ENCODE data around the genes THRA, NR1D1 and TNS4.

DNA sequence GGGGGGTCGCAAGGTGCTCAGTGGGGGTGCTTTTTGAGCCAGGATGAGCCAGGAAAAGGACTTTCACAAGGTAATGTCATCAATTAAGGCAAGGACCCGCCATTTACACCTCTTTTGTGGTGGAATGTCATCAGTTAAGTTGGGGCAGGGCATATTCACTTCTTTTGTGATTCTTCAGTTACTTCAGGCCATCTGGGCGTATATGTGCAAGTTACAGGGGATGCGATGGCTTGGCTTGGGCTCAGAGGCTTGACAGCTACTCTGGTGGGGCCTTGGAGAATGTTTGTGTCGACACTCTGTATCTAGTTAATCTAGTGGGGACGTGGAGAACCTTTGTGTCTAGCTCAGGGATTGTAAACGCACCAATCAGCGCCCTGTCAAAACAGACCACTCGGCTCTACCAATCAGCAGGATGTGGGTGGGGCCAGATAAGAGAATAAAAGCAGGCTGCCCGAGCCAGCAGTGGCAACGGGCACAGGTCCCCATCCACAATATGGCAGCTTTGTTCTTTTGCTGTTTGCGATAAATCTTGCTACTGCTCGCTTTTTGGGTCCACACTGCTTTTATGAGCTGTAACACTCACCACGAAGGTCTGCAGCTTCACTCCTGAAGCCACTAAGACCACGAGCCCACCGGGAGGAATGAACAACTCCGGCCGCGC lies 3.2 kb upstream of the CSF3 start:
- PRO-cap, 2 experiments: no peak in any of the 2 experiments

DNA sequence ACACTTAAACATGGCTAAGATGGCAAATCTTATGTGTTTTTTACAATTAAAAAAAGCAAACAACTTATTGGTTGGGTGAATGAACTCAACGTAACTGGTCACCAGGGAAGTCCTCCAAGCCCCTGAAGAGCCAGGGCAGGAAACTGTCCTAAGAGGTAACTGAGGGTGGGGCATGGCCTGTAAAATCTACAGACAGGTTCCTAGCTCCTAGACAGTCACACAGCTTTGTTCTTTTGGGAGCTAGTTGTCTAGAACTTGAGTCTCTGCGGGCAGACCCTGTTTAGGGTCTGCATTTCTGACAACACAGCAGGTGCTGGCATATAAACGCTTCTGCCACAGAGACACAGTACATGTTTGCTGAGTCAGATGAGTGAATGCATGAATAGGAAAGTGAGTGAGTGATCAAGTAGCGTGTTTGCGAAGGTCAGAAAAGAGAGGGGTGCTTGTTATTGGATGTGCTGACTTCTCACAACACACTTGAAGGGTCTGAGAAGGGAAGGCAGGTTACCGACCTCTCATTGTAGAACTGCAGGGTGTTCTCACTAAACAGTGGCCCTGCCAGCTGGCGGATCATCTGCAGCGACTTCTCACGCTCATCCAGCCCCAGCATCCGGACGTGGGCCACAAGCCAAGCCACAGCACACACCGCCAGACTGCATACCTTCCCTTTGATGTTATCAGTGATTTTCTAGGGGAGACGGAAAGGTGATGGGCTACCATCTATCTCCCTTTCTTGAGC lies 10.6 kb downstream of the CSF3 start:
- PRO-cap, 2 experiments: no peak in any of the 2 experiments

GRCh38 chr17:40032258-40033039 lies 17.2 kb downstream of the CSF3 start:
- PRO-cap, 2 experiments: no peak in any of the 2 experiments

- PRO-cap, 2 experiments: no peak in any of the 2 experiments
These were observed 4.2 kb upstream of the MED24 start for GRCh38 chr17:40058388-40058845.

DNA sequence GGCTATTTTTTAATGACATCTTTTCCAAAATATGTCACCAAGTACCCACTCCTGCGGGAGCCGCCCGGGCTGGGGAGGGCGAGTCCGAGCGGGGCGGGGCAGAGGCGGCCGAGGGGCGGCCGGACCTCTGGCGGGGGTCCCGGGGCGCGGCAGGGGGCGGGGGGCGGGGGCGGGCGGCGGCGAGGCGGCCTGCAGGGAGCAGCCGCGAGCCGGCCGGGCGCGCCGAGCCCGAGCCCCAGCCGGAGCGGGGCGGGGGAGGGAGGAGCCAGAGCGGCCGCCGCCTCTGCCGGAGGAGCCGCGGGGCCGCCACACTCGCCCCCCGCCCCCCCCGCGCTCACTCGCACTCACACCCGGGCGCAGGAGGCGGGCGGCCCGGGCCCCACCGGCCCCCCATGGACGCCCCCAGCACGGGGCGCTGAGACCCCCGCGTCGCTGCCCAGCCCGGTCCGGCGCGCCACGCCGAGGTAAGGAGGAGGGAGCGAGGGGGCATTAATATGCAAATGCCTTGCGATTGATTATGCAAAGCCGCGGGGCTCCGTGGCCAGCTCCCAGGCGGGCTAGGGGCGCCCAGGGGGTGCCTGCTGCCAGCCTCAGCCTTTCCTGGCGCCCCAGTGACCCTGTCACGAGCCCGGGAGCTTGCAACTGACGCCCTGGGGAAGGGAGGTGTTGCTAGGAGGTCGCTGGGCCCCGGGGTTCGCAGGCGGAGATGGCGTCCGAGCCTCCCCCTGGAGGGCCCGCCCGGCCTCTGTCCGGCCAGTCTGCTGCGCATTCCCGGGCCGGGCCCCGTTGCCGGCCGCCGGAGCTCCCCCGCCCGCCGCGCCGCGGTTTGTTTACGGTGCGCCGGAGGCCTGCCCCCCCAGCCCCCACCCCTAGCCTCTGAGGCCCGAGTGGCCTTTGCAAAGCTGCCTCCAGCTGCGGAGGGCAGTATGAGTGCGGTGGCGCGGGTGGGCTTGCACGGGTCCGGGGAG lies at the start of gene THRA:
Gene THRA (plus strand): TSS at position 337 of the 968 bp plus-strand sequence.
- PRO-cap, 2 experiments: peak in 2 of 2 experiments; most common plus-strand start position 337 of the sequence (in 2); most common minus-strand start position 219 of the sequence (in 2)

- PRO-cap, 2 experiments: peak in 2 of 2 experiments; most common plus-strand start chr17:40075408 (in 1)
These were observed 12.5 kb downstream of the THRA start for GRCh38 chr17:40074848-40076129.

GRCh38 chr17:40100010-40101052 lies at the start of gene NR1D1:
Gene NR1D1 (minus strand): TSS chr17:40100589.
- PRO-cap, 2 experiments: peak in 2 of 2 experiments; most common plus-strand start chr17:40100882 (in 2); most common minus-strand start chr17:40100411 (in 2)

DNA sequence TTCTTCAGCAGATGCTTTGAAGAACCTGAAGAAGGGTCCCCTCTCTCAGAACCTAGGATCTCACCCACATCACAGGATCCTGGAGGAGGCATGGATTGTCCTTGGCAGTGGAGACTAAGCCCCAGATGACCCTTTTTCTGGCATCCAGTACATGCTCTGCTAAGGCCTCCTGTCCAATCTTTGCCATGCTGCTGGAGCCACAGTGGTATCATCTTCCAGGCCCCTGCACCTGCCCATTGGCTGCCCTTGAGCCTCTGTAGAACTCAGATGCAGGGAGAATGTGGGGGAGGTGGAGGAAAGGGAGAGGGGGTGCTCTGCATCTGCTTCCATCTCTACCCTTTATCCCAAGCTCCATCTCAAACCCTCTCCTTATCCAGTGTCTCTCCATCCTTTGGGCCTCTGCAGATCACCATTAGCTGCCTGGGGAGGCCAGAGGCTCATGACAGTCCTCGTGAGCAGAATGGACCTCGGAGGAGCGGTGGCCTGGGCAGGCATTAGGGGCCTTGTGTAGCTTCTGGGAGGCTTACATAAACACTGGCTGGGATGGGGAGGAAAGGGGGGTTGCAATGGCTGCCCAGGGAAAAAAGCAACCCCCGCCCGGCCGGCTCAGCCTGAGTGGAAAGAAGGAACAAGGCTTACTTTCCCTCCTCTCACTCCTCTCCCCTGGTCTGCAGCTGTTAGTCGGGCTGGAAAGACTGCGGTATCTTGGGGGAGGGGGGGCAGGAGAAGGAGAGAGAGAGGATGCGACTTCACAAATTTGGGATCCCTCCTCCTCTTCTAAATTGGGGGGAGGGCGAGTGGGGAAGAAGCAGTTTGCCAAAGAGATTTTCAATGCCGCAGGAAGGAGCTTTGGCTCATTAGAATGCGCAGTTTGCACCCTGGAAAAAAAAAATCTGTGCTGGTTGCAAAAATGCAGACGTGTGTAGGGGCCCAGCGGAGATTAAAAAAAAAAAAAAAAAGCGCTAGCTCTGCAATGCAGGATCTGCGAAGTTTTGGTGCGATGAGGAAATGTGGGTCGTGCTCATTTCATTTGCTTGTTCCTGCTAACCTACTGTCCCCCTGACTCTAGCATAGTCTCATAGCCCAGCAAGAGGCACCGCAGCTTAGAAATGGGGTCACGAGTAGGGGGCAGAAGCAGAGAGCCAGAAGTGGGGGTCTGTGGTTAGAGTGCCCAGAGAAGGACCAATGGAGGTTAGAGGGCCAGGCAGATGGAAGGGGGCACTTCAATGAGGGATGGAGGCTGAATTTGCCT lies 6.4 kb upstream of the NR1D1 start:
- PRO-cap, 2 experiments: no peak in any of the 2 experiments

- PRO-cap, 2 experiments: no peak in any of the 2 experiments
These were observed 9.9 kb upstream of the NR1D1 start for GRCh38 chr17:40109985-40110992.

DNA sequence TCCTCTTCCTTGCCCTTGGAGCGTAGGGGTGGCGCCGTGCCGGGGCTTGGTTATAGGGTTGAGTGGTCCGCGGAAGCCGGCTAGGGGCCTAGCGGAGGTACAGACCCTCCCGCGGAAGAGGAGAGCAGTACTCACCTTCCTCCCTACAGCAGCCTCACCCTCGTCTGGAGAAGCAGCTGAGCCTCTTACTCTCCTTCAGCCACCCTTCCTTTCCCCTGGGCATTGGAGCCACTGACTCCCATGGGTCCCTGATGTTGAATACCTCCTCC lies 1.1 kb downstream of the RAPGEFL1 start:
- PRO-cap, 2 experiments: no peak in any of the 2 experiments

- PRO-cap, 2 experiments: no peak in any of the 2 experiments
These were observed 2.4 kb downstream of the RAPGEFL1 start for GRCh38 chr17:40179668-40180001.

GRCh38 chr17:40190402-40190993 lies 13.2 kb downstream of the RAPGEFL1 start:
- PRO-cap, 2 experiments: no peak in any of the 2 experiments

- PRO-cap, 2 experiments: no peak in any of the 2 experiments
These were observed 1.1 kb upstream of the RARA start for GRCh38 chr17:40307520-40308724.

GRCh38 chr17:40317236-40317789 lies 8.3 kb downstream of the RARA start:
- PRO-cap, 2 experiments: peak in 1 of 2 experiments; most common minus-strand start chr17:40317484 (in 1)

DNA sequence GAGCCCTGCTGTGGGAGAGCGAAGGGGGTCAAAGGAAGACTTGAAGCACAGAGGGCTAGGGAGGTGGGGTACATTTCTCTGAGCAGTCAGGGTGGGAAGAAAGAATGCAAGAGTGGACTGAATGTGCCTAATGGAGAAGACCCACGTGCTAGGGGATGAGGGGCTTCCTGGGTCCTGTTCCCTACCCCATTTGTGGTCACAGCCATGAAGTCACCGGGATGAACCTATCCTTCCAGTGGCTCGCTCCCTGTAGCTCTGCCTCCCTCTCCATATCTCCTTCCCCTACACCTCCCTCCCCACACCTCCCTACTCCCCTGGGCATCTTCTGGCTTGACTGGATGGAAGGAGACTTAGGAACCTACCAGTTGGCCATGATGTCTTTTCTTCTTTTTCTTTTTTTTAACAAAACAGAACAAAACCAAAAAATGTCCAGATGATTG lies 14.1 kb downstream of the IGFBP4 start:
- PRO-cap, 2 experiments: no peak in any of the 2 experiments

- PRO-cap, 2 experiments: no peak in any of the 2 experiments
These were observed 21.0 kb downstream of the IGFBP4 start for GRCh38 chr17:40464240-40464591.

DNA sequence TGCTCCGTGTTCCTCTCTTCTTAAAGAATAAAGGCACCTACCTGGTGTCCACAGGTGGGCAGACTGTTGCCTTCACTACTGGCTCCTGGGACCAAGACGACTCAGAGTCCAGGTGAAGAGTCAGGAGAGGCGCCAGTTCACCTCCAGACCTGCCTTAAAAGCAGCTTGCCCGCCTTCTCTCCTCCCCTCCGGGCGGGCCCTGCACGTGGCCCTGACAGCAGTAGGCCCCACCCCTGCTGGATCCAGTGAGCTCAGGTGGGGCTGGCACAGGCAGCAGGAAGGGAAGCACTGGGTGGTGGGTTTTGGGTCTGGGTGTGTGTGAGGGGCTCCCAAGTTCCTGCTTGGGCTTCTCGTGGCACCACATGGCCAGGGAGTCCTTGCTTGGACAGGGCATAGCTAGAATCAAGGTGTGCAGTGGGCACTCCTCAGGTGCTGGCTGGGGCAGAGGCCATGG lies at the start of gene TNS4:
Gene TNS4 (minus strand): TSS at position 131 of the 454 bp plus-strand sequence.
- PRO-cap, 2 experiments: no peak in any of the 2 experiments

GRCh38 chr17:40539767-40540342 lies 25.4 kb downstream of the CCR7 start:
- PRO-cap, 2 experiments: no peak in any of the 2 experiments

DNA sequence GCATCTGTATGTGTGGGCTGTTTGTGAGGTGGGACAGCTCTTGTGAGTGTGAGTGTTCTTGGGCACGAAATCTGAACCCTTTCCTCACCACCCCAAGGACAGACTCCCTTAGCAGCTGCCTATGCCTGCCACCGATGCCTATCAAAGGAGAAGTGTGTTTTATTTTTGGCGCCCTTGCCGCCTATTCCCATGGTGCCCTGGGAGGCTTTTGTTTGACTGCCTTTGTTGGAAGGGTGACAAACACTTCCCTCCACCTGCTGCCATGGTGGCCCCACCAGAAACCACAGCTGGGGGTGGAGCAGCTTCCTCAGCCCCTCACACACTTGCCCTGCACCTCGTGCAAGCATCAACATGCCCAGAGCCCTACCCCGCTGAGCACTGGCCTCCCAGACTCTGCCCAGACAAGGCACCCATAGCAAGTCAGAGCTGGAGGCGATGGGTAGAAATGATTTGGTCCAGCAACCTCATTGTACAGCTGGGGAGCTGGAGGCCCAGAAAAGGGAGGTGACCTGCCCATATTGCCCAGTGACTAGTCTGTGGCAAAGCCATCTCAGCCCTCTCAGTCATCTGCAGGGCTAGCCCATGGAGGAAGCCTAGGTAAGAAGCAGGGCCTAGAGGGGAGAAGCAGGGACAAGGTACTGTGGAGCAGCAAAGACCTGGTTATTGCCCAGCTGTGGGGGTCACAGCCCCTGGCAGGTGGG lies 17.8 kb downstream of the CCR7 start:
- PRO-cap, 2 experiments: no peak in any of the 2 experiments

- PRO-cap, 2 experiments: no peak in any of the 2 experiments
These were observed 29.9 kb downstream of the SMARCE1 start for GRCh38 chr17:40617795-40618074.

All from right ventricle myocardium (tissue), 1 donor.